Breast (tissue), 4 donors: ENCODE measurements around the genes PCARE, SRD5A2 and BIRC6.

GRCh38 chr2:28631478-28632144 lies 120.0 kb upstream of the PPP1CB start:
- PRO-cap, 3 experiments = no peak in any of the 3 experiments
- RRBS = no CpG with 5 or more reads among the region's 9 CpGs

DNA sequence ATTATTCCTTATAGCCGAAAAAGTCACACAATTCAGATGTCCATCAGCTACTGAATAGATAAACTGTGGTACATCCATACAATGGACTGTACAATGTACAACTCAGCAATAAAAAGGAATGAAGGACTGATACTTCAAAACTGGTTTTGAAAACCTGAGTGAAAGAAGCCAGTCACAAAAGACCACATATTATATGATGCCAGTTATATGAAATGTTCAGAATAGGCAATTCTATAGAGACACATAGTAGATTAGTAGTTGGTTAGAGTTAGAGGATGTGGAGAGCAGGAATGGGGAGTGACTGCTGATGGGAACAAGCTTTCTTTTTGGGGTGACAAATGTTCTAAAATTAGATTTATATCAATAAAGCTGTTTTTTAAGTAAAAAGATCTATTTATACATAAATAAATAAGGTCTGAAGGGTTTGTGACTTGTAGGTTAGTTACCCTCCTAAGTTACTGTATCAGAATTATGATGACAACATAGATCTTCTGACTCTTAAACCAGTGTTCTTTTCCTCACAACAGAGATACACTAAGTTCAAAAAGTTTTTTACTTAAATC lies 12.1 kb upstream of the SPDYA start:
- PRO-cap, 3 experiments = no peak in any of the 3 experiments
- RRBS = no CpG with 5 or more reads among the region's 1 CpG

DNA sequence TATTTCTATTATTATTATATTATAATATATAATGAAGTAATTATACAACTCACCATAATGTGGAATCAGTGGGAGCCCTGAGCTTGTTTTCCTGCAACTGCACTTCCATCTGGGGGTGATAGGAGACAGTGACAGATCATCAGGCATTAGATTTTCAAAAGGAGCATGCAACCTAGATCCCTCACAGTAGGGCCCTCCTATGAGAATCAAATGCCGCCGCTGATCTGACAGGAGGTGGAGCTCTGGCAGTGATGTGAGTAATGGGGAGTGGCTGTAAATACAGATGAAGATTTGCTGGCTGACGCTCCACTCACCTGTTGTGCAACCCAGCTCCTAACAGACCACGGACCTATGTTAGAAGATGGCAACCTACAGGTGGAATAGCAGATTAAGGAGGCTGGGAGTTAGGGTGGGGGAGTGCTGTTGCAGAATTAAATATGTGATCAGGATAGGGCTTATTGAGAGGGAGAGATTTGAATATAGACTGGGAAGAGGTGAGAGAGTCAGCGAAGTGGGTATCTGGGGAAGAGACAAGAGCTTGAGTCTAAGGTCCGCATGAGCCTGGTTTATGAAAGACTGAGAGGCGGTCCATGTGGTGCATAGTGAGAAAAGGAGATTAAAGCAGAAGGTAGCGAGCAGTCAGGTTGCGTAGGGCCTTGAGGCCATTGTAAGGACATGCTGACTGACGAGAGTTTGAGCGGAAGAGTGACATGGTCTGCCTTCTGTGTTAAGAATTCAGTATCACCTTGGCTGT lies 31.4 kb upstream of the TOGARAM2 start:
- PRO-cap, 3 experiments = no peak in any of the 3 experiments
- RRBS = no CpG with 5 or more reads among the region's 11 CpGs

DNA sequence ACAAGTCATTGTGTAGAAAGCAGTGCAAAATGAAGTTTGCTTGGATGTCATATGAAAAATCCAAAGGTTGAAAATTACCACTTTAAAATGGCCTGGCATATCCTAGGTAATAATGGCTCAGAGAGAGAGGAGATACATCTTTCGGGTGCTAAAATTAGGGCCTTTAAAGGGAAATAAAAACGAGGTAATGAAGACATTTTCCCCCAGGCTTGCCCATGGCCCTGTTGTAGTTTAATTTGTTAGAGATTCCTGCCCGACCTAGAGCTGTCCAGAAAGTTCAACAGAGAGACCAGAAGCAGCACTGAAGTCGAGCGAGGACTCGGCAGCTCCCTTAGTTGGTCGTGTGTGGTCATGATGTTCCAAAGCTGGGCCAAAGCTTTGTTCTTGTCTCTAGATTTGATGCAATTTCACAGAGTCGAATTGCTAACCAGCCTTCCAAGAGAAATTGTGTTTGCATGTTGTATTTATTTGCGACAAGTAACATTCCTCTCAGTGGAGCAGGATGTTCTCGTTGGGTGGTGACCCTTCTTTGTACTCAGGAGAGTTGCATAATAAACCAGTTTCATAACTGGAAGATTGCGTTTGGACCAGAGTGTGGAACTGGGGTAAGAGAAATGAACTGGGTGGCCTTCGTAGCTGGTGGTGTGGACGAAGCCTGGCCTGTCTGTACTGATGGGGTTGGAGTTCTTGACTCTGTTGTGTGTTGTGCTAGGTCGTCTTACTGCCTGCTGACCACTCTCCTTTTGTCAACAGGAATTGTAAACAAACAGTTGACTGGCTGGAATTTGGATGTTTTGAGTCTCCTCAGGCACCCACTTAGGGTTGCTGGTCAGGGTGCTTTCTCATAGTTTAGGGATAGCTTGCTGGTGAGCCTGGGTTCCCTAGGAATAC lies 29.2 kb upstream of the TOGARAM2 start:
- PRO-cap, 3 experiments = no peak in any of the 3 experiments
- RRBS = no CpG with 5 or more reads among the region's 14 CpGs

GRCh38 chr2:29017896-29018449 lies 36.9 kb downstream of the TOGARAM2 start:
- PRO-cap, 3 experiments = no peak in any of the 3 experiments
- RRBS = no CpG with 5 or more reads among the region's 13 CpGs

GRCh38 chr2:29074352-29074699 lies at the start of gene PCARE:
PCARE (minus strand) TSS chr2:29074523.
- PRO-cap, 3 experiments = no peak in any of the 3 experiments
- RRBS = no CpG with 5 or more reads among the region's 6 CpGs

DNA sequence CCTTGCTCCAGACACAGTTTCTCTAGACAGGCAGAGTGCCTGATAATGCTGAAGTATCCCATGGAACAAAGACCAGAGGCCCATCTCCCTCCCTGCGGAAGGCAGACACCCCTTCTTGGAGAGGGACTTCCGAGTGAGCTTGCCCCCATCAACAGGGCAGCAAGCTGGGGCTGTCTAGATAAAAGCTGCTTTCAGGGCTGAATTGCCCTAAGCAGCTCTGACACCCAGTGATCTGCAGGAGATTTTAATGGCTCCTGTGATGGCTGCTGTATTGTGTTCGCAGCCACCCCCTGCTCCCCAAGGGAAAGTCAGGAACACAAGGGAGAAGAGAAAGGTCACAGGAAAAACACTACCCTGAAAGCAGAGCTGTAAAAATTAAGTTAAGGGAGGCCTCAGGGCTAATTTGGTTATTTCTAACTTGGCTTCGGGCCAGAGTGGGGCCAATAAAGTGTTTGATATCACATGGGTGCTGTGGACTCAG lies 147.4 kb downstream of the CLIP4 start:
- PRO-cap, 3 experiments = no peak in any of the 3 experiments
- RRBS = no CpG with 5 or more reads among the region's 4 CpGs

DNA sequence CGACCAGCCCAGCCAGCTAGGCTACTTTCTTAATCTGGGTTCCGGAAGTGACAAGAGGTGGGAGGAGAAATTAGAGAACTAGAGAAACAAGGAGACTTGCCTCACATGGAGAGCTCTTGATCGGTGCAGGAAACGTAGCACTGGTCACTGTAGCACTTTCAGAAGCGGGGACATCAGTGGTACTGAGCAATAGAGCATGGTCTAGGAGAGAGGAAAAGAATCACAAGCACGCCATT lies 202.9 kb downstream of the CLIP4 start:
- PRO-cap, 3 experiments = no peak in any of the 3 experiments
- RRBS = no CpG with 5 or more reads among the region's 6 CpGs

DNA sequence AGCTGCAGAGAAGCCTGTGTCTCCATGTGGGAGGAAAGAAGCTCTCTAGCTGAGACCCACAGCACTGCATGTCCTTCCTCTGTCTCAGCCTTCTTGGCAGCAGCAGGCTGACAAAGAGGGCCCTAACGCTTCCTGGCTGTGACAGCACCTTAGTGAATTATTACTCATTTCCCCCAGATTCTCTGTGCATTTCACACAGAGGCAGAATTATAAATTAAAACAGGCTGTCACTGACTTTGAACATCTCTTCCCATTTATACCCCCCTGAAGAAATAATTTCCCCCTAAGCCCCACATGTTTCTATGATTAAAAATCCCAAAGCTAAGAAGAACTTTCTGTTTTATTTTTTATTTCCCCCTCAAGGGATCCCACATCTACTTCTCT lies 206.9 kb downstream of the CLIP4 start:
- PRO-cap, 3 experiments = no peak in any of the 3 experiments
- RRBS = no CpG with 5 or more reads among the region's 1 CpG

DNA sequence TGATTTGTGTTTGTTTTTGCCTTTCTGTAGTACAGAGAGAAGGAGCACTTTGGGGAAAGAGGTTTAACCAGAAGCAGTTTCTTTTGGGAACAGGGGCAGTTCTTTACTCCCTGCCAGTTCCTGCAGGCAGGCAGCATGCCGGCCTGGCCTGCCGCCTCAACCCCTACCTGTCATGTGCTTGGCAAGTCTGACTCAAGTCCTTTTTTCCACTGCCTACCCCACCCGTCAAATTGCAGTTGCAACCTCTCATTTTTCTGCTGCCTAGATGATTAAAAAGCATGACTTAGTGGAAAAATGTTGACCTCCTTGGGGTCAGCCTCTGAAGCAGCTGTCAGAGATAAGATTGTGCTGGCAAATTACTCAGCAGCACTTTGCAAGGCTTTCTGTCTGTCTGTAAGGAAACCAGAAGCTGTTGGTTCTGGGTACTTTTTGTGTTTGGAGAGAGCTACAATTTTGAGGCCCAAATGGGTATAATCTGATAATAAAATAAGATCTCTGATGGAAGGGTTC lies 21.7 kb downstream of the LBH start:
- PRO-cap, 3 experiments = no peak in any of the 3 experiments
- RRBS = no CpG with 5 or more reads among the region's 3 CpGs

DNA sequence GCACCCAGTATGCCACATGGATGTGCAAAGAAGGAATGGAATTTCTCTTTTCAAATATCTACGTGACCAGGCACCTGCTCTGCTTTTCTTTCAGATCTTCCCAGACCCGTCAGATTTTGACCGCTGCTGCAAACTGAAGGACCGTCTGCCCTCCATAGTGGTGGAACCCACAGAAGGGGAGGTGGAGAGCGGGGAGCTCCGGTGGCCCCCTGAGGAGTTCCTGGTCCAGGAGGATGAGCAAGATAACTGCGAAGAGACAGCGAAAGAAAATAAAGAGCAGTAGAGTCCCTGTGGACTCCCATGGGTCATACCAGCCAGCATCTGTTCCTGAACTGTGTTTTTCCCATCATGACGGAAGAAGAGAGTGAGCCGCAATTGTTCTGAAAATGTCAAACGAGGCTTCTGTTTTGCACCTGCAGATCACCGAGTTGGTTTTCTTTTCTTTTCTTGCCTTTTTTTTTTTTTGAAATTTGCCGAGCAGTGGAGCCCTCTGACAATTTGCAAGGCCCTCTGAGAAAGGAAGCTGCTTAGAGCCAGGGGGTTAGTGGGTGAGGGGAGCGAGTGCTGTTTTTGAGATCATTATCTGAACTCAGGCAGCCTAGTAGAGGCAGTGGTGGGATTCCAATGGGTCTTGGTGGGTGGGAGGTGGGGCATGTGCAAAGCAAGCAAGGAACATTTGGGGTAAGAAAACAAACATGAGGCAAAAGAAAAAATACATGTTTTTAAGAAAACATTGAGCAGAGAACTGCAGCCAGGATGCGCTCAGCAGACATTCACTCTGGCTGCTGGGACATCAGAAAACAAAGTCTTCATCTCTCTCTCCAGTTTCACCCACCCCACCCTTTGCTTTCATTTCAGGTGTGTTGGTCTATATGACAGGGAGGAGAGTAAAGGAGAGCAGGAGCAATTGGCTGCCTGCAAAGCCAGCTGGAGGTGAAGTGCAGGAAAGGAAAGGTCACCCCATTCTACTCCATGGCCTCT lies 26.3 kb downstream of the LBH start:
- PRO-cap, 3 experiments = no peak in any of the 3 experiments
- RRBS = no CpG with 5 or more reads among the region's 15 CpGs

GRCh38 chr2:30267009-30267610 lies 35.8 kb downstream of the LBH start:
- PRO-cap, 3 experiments = no peak in any of the 3 experiments
- RRBS = no CpG with 5 or more reads among the region's 12 CpGs

- PRO-cap, 3 experiments = no peak in any of the 3 experiments
- RRBS = no CpG with 5 or more reads among the region's 3 CpGs
Measured at GRCh38 chr2:30315651-30316131, 84.4 kb downstream of the LBH start.

DNA sequence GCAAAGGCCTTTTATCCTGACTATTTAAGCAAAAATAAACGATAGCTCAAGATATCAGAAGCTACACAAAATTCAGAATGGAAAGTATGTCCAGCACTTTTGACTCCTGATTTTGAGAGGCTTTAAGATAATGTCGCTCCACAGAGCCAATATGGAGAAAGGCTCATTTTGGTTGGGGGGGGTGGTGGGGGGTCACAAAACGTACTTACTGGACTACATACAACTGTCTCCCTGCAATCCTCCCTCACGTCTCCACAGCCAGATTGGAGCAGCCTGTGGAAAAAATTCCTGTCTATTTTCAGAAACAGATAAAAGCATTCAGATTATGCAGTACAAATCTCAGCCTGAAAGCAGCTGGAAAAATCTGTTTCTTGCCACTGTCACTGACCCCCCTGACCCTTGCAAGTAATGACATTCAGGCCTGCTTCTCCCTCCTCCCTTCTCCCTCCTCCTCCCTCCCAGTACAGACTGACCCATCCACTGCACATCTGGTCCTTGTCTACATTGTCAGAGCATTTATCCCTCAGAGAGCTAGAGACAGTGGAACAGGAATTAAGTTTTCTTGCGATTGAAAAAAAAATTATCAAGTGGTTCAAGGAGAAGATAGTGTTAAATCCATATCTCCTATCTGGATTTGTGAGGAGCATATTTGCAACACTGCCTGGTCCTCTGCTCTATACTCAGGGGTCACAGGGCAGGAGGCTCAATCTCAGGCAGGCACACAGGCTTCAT lies 34.7 kb upstream of the LCLAT1 start:
- PRO-cap, 3 experiments = no peak in any of the 3 experiments
- RRBS = no CpG with 5 or more reads among the region's 5 CpGs

- PRO-cap, 3 experiments = no peak in any of the 3 experiments
- RRBS = no CpG with 5 or more reads among the region's 3 CpGs
Measured at GRCh38 chr2:30514489-30515010, 67.5 kb downstream of the LCLAT1 start.

- PRO-cap, 3 experiments = no peak in any of the 3 experiments
- RRBS = no CpG with 5 or more reads among the region's 9 CpGs
Measured at GRCh38 chr2:30688663-30689511, 118.4 kb downstream of the CAPN13 start.

DNA sequence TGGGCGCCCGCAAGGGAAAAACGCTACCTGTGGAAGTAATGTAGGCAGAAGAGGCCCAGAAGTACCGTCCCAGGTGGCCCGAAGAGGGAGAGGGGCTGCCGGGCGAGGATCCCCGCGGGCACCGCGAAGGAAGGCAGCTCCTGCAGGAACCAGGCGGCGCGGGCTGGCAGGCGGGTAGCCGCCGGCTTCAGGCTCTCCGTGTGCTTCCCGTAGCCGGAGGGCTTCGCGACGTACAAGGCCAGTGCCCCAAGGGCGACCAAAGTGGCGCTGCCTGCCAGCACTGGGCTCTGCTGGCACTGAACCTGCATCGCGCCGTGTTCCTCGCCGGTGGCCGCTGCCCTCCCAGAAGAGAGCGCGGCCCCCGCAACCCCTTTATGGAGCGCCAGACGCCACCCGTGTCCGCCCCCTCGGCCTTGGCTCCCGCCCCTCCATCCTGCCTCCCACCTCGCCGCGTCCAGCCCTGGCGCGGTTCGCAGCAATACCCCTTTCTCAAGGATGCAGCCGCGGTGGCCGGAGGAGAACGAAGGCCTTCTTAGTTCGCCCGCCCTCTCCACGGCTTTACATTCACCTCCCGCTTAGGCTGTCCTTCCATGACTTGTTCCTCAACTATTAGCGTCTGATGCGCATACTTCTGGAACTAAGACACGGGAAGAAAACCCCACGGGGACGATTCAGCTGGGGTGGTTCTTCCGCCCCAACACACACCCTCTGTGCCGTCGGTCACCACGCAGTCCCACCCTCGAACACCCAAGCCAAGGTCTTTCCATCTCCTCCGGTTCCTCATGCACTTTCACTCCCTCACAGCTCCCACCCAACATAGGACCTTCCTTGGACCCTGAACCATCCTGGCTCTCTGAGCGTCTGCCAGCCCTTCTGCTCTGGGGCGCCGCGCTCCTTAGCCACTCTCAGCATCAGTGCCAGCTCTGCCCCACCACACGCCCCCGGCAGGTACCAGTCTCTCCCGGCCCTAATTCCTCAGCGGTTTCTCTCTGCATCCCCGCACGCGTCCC lies at the start of gene SRD5A2:
Gene SRD5A2, minus strand, starts transcription at position 346 of the 1,010 bp plus-strand sequence.
- PRO-cap, 3 experiments = no peak in any of the 3 experiments
- RRBS = 3% methylated on average over 17 of the region's 76 CpGs

- PRO-cap, 3 experiments = peak in 3 of 3 experiments; most common minus-strand start chr2:32010068 (in 1)
- RRBS = 3% methylated on average over 58 of the region's 107 CpGs
Measured at GRCh38 chr2:32009336-32010367, 1.2 kb downstream of the MEMO1 start.

DNA sequence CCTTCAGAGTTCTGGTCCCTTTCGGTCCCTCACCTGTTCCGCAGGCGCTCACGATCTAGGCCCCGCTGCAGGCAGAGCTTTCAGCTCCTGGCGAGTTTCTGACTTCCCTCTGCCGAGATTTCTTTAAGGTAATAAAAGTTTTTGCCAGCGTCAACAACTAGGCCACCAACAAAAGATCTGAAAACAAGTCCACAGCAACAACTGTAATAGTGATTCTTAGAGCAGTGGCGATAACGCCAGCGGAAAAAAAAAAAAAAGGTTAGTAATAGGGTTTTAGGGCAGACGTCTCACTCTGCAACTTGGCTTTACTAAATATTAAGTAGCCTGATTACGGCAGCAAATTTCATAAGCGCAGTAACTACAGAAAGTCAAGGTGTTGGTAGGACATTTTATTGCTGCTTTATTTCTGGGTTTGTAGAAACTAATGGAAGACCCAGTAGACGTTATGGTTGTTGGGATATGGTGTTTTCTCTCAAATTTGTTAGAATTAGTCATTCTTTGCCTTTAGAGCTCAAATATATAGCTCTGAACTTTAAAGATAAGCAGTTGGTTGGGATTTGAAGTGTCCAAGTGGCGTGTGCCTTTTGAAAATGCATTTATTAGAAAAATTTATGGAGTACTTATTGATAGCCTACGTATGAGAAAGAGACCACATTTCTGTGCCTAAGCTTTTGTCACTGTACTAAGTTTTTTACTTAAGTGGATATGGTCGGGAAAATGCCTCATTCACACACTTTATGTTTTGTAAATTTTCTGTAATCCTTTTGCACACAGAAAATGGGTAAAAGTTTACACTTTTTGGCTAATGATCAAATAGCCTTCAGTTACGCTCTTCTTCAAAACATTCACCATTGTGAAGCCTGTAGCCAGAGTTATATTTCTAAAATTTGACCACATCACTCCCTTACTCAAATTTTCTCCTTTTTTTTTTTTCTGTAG lies 667 bp downstream of the SLC30A6 start:
- PRO-cap, 3 experiments = no peak in any of the 3 experiments
- RRBS = no CpG with 5 or more reads among the region's 19 CpGs

GRCh38 chr2:32356275-32357558 lies at the start of gene BIRC6:
BIRC6 (plus strand) TSS chr2:32357023.
- PRO-cap, 3 experiments = peak in 3 of 3 experiments; most common plus-strand start chr2:32357216 (in 2); most common minus-strand start chr2:32356916 (in 3)
- RRBS = 2% methylated on average over 31 of the region's 112 CpGs